Hepatocyte (in vitro differentiated cells and primary cell): ENCODE measurements around the genes ELOB, ZG16B, NAA60 and TRAP1.

GRCh38 chr16:2764183-2764303 is 11.6 kb downstream of the SRRM2 start:
- RAMPAGE, long total RNA, result no peak
- RRBS, result no CpG with 5 or more reads among the region's 2 CpGs

DNA sequence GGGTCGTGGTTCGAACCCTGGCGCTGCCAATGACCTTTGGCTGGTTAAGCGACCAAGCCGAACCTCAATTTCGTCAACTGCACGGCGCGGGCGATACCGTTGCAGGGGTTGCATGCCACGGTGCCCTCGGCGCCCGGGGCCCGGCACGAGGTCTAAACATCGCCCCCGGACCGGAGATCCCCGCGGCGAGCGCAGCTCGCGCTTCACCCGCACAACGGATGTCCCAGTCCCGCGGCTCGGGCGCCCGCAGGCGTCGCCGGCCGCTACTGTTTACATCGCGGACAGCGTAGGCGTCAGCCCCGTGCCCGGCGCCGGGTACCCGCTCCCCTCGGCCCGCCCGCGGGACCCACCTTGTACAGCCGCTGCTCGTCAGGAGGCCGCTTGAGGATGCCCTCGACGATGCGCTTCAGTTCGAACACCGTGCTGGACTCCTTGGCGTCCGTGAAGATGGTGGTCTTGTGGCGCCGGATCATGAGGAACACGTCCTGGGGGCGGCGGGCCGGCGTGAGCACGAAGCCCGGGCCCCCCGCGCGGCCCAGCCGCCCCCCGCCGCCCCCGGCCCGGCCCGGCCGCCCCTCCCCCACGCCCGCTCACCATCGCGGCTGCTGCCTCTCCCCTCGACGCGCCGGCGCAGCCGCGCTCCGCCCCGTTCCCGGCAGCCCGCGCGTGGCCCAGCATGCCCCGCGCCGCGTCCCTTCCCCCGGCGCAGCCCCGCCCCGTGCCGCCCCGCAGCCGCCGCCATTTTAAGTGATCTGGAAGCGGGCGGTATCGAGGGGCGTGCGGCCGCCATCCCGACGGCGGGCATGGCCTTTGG is at the start of gene ELOB:
TSS of gene ELOB (minus strand) at position 638 of the 814 bp plus-strand sequence.
- RAMPAGE, long total RNA, result start-site peak on the minus strand centred at position 623 of the sequence, 41 bp wide, 1,539 and 1,482 reads in 2 replicates
- RRBS, result 1% methylated on average over 53 of the region's 117 CpGs

- RAMPAGE, long total RNA, result no peak
- RRBS, result 80% methylated on average over 10 of the region's 34 CpGs
Measured at GRCh38 chr16:2829538-2830568, at the start of gene ZG16B. TSS of gene ZG16B (plus strand) at chr16:2830303.

- RAMPAGE, long total RNA, result no peak
- RRBS, result no CpG with 5 or more reads among the region's 20 CpGs
Measured at GRCh38 chr16:2905849-2906428, 5.8 kb upstream of the FLYWCH1 start.

DNA sequence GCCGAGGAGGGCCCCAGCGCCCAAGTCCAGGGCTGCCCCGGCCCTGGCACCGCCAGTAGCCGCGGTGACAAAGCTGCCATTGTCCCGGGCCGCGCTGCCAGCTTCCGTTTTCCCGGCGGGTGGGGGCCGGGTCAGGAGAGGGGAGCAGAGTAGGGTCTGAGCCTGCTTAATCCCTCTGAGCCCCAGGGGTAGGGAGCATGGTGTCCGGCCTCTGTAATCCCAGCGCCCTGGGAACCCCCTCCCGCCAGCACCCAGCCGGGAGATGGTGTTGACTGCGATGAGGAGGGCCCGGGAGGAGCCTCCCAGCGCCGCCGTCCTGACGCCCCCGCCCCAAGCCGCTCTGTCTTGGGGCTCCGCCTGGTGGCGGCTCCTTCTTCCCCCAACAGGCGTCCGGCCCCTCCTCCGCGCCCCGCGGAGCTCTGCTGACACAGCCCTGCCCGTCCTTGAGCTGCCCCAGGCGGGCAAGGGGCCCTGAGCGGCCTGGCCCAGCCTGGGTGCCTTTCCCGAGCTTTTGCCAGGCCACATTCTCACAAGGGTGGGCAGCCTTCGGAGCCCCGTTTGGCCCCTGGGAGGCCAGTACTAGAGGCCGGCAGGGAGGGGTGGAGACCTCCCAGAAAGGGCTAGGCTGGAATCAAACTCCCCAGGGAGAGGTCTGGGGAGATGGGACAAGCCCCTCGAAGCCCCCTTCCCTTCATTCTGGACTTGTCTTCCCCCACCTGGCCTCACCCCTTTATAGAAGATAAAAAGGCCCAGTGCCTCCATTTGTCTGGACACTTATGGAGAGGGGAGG is 959 bp downstream of the PAQR4 start:
- RAMPAGE, long total RNA, result no peak
- RRBS, result 5% methylated on average over 20 of the region's 41 CpGs

- RAMPAGE, long total RNA, result no peak
- RRBS, result 97% methylated on average over 4 of the region's 24 CpGs
Measured at GRCh38 chr16:2971900-2973012, 3.1 kb downstream of the PAQR4 start.

GRCh38 chr16:2990945-2991298 is 10.7 kb upstream of the PKMYT1 start:
- RAMPAGE, long total RNA, result no peak
- RRBS, result no CpG with 5 or more reads among the region's 10 CpGs

- RAMPAGE, long total RNA, result no peak
- RRBS, result 3% methylated on average over 20 of the region's 51 CpGs
Measured at GRCh38 chr16:3020641-3021363, 634 bp downstream of the TNFRSF12A start.

GRCh38 chr16:3085913-3086366 is 13.2 kb downstream of the ZSCAN10 start:
- RAMPAGE, long total RNA, result no peak
- RRBS, result no CpG with 5 or more reads among the region's 8 CpGs

- RAMPAGE, long total RNA, result no peak
- RRBS, result no CpG with 5 or more reads among the region's 35 CpGs
Measured at GRCh38 chr16:3159841-3160455, 25.1 kb downstream of the ZNF213 start.

GRCh38 chr16:3308446-3309200 is 3.3 kb downstream of the ZNF75A start:
- RAMPAGE, long total RNA, result no peak
- RRBS, result 100% methylated on average over 2 of the region's 5 CpGs

- RAMPAGE, long total RNA, result start-site peak on the minus strand at chr16:3443454-3443513, 25 and 8 reads in 2 replicates
- RRBS, result 54% methylated on average over 3 of the region's 46 CpGs
Measured at GRCh38 chr16:3443279-3443943, at the start of gene NAA60. TSS of gene NAA60 (plus strand) at chr16:3443680.

GRCh38 chr16:3459478-3460402 is 16.3 kb downstream of the NAA60 start:
- RAMPAGE, long total RNA, result no peak
- RRBS, result no CpG with 5 or more reads among the region's 11 CpGs

DNA sequence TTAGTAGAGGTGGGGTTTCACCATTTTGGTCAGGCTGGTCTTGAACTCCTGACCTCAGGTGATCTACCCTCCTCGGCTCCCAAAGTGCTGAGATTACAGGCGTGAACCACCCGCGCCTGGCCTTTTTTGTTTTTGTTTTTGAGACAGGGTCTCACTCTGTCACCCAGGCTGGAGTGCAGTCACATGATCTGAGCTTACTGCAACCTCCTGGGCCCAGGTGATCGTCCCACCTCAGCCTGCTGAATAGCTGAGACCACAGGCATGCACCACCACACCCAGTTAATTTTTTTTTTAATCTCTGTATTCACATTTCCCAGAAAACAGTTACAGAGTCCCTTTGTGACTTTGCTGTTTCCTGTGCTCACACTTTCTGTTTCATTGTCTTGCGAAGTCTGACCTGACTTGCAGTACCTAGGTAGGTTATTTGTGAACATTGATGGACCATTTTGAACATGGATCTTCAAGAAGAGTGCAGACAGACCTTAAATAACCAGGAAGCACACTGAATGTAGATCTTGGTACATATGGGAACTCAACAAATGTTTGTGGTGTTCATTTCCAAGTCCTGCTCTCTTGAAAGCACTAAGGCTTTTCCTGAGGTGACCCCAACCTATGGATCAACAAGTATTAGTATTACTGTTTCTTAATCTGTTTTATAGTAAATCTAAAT is 2.8 kb downstream of the CLUAP1 start:
- RAMPAGE, long total RNA, result no peak
- RRBS, result no CpG with 5 or more reads among the region's 6 CpGs

GRCh38 chr16:3578700-3579169 is 1.5 kb upstream of the NLRC3 start:
- RAMPAGE, long total RNA, result no peak
- RRBS, result no CpG with 5 or more reads among the region's 10 CpGs

DNA sequence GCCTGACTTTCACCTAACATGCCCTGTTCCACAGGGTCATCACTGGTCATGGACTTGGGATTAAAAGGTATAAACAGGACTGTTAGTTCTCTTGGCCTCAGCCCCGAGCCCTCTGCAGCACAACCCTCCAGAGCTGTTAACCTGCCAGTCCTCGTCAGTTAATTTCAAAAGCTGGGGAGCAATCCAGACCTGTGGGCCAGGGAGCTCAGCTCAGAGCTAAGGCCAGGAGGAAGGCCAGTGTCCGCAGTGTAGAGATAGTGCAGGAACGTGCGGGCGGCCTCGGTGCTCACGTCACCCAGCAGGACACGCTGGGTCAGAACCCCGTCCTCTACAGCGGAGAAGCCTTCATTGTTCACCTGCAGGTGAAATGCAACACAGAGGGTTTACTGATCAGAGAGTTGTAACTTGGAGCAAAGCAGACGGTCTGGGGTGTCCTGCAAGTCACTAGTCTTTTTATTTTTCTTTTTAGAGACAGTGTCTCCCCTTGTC is 15.4 kb upstream of the NLRC3 start:
- RAMPAGE, long total RNA, result no peak
- RRBS, result no CpG with 5 or more reads among the region's 12 CpGs

- RAMPAGE, long total RNA, result no peak
- RRBS, result no CpG with 5 or more reads among the region's 16 CpGs
Measured at GRCh38 chr16:3640719-3641348, 13.7 kb upstream of the DNASE1 start.

GRCh38 chr16:3716609-3717762 is at the start of gene TRAP1:
TSS of gene TRAP1 (minus strand) at chr16:3717524.
- RAMPAGE, long total RNA, result no peak
- RRBS, result 2% methylated on average over 11 of the region's 121 CpGs

DNA sequence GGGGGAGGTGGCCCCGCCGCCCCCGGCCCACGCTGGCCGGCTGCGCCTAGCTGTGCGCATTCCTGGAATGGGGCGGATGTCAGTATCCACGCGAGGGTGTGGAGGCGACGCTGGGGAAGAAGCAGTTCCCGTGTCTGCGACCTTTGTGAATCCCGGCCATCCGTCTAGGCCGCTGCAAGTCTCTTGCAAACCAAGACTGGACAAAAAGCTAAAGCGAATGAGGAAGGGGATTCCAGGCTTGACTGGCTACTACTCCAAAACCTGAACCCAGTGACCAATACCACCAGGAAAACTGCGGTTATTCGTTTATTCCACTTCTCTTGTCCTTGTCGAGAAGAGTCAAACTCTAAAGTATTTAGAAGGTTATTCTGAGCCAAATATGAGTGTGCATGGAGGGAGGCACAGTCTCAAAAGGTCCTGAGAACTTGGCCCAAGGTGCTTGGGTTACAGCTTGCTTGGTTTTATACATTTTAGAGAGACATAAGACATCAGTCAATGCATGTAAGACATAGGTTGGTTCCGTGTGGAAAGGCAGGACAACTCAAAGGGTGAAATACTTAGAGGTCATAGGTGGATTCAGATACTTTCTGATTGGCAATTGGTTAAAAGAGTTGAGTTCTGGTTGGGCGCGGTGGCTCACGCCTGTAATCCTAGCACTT is 568 bp upstream of the TRAP1 start:
- RAMPAGE, long total RNA, result no peak
- RRBS, result 0% methylated on average over 6 of the region's 25 CpGs

GRCh38 chr16:3727923-3728462 is 10.7 kb upstream of the TRAP1 start:
- RAMPAGE, long total RNA, result no peak
- RRBS, result 95% methylated on average over 7 of the region's 18 CpGs